ENCODE results near the genes CRYAB, HSPB2, DLAT and IL18.

GRCh38 chr11:110430293-110431003, 700 bp downstream of the FDX1 start:
- RRBS, result 1% methylated on average over 13 of the region's 44 CpGs
CAGE:
- cytosol, long polyA plus RNA, result no peak
- long polyA plus RNA, result no peak
- nucleus, long polyA plus RNA, result no peak

GRCh38 chr11:110456820-110457086, 27.0 kb downstream of the FDX1 start:
- RRBS, result no CpG with 5 or more reads among the region's 2 CpGs
CAGE:
- cytosol, long polyA plus RNA, result no peak
- long polyA plus RNA, result no peak
- nucleus, long polyA plus RNA, result no peak

DNA sequence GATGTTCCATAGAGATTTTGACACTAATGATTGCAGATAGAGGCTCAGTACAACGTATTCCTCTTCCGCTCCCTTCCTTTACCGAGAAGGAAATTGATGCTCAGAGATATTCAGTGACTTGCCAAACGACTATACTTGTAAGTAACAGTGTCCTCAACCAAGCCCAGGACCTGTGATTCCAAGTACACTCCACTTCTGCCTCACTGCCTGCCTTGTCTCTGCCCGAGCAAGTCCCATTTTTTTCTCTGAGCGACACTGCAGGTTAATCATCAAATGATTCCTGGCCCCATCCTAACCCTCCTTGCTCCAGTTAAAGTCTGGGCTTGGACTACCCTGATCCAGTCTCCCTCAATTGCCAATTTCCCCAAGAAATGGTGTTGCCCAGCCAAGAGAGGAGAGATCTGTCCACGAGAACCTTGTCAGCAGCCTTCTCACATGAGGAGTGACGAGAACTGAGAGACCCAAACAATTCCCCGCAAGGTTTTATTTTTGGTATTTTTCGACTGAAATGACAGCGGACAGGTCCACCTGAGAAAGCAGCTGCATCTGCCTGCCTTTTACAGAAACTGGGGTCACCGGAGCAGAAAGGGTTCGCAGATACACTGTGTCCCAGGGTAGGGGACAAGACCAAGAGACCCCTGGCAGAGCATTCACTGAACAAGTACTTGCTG, 11.6 kb downstream of the POU2AF1 start:
- RRBS, result no CpG with 5 or more reads among the region's 13 CpGs
CAGE:
- cytosol, long polyA plus RNA, result no peak
- long polyA plus RNA, result no peak
- nucleus, long polyA plus RNA, result no peak

DNA sequence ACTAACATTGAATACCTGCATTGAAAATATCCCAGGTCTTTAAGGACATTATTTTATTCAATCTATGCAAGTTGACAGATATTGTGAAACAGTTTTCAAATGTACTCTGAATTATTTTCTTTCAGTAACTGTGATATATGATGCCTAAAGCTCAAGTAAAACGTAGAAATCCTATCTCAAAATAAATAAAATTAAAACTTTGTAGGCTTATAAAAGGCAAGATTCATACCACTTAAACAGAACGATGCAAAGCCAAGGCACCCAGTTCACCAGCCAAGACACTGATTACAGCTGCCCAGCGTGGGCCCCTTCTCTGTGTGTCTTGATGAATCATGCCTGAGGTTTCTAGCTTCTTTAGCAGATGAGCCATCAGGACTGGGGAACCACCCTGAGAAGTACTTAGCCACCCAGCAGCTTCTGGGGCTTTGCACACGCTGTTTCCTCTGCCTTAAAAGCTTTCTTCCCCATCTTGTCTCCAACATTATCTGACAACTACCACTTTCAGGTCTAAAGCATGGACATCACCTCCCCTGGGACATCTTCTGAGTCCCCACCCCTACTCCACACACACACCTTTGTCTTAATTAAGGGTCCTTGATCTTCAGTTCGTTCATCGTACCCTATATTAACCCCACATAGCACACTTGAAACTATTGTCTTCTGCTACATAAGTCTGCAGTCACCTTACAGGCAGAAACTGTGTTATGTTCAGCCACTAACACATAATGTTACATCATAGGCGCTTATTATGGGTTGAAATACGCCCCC, 8.8 kb upstream of the LAYN start:
- RRBS, result no CpG with 5 or more reads among the region's 8 CpGs
CAGE:
- cytosol, long polyA plus RNA, result no peak
- long polyA plus RNA, result no peak
- nucleus, long polyA plus RNA, result no peak

GRCh38 chr11:111573912-111575118, 27.9 kb upstream of the SIK2 start:
- RRBS, result no CpG with 5 or more reads among the region's 10 CpGs
CAGE:
- cytosol, long polyA plus RNA, result no peak
- long polyA plus RNA, result no peak
- nucleus, long polyA plus RNA, result no peak

DNA sequence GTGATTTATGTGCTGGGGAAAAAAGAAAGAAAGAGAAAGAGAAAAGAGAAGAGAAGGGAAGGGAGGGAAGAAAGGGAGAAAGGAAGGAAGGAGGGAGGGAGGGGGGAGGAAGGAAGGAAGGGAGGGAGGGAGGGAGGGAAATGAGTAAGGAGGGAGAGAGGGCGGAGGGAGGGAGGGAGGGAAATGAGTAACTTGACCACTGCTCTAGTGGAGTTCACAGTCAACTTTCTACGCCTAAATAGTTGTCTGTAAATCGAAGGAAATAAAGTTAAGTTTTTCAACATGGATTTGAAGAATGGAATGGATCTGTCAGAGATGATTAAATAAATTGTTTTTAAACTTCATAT, 33.0 kb downstream of the SIK2 start:
- RRBS, result no CpG with 5 or more reads among the region's 3 CpGs
CAGE:
- cytosol, long polyA plus RNA, result no peak
- long polyA plus RNA, result no peak
- nucleus, long polyA plus RNA, result no peak

- RRBS, result no CpG with 5 or more reads among the region's 3 CpGs
CAGE:
- cytosol, long polyA plus RNA, result no peak
- long polyA plus RNA, result no peak
- nucleus, long polyA plus RNA, result no peak
Measured at GRCh38 chr11:111663373-111663672, 61.1 kb downstream of the SIK2 start.

GRCh38 chr11:111727215-111727949, 38.8 kb downstream of the PPP2R1B start:
- RRBS, result no CpG with 5 or more reads among the region's 12 CpGs
CAGE:
- cytosol, long polyA plus RNA, result no peak
- long polyA plus RNA, result no peak
- nucleus, long polyA plus RNA, result no peak

DNA sequence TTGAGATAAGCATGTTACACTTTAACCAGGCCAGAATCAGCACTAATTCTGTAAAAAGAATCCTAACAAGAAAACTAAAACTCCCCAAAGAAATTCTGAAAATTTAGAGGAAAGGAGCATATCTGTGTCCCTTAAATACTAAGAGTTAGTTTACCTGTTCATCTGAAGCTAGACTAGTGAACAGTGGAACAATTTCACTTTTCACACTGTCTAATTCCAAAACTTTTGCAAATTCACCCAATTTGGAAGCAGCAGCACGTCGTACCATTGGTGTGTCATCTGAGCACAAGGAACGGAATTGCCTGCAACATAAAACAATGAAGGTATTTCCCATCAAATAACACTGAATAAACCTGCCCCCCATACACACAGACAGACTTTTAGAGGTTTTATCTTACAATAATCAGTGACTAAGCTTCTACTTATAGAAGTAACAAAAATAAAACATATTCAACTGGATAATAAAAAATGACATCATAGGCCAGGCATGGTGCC, 6.5 kb downstream of the PPP2R1B start:
- RRBS, result no CpG with 5 or more reads among the region's 3 CpGs
CAGE:
- cytosol, long polyA plus RNA, result no peak
- long polyA plus RNA, result no peak
- nucleus, long polyA plus RNA, result no peak

- RRBS, result 3% methylated on average over 3 of the region's 18 CpGs
CAGE:
- cytosol, long polyA plus RNA, result start-site peak on the minus strand at chr11:111911970-111912026, 44 and 42 reads in 2 replicates
- long polyA plus RNA, result start-site peak on the minus strand at chr11:111911967-111912026, 35 and 38 reads in 2 replicates
- nucleus, long polyA plus RNA, result start-site peak on the minus strand at chr11:111911767-111911820, 35 and 17 reads in 2 replicates
Measured at GRCh38 chr11:111911298-111912364, at the start of gene CRYAB. CRYAB (minus strand) TSS chr11:111911770.

DNA sequence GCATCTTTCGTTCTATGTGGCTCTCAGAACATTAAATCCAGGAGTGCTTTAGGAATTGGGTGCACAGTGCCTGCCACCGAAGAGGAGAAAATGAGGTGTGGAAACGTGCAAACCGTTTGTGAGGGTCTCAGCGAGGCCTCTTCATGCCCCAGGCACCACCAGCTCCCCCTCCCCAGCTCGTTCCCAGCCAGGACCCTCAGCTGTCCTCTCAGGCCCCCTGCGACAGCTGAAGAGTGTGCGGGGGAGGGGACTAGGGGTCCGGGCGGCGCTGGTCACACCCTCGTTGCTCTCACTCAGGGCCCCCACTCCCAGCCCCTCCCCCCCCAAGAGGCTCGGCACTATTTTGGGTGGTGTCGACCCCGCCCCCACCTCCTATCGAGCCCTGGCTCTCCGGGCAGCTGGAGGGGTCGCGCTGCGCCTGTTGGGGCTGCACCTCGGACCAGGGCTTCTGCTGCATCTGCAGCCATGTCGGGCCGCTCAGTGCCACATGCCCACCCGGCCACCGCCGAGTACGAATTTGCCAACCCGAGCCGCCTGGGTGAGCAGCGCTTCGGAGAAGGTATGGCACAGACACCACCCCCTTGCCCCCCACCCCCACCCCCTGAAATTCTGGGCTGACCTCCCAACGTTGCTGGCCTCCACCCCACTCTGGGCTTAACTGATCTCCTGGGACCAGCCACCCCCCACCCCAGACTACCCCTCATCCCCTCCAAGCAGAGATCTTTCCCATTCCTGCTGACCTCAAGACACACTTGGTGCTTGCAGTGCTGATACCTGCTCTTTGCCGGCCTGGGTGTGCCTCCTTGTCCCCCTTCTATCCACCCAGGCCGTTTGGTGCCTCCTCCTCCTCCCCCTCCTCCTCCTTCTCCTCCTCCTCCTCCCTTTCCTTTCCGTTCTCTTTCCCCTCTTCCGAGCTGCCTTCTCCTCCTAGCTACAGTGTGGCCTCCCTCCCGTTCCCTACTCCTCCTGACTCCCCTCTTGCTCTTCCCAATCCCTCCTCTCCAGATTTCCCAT, at the start of gene HSPB2:
Gene HSPB2, plus strand, starts transcription at position 370 of the 1,014 bp plus-strand sequence.
- RRBS, result 34% methylated on average over 7 of the region's 37 CpGs
CAGE:
- cytosol, long polyA plus RNA, result start-site peak on the plus strand centred at position 894 of the sequence, 51 bp wide, 16 and 18 reads in 2 replicates
- long polyA plus RNA, result start-site peak on the minus strand centred at position 798 of the sequence, 38 bp wide, 30 and 38 reads in 2 replicates
- nucleus, long polyA plus RNA, result no peak

GRCh38 chr11:111913379-111913909, 910 bp downstream of the HSPB2 start:
- RRBS, result no CpG with 5 or more reads among the region's 19 CpGs
CAGE:
- cytosol, long polyA plus RNA, result no peak
- long polyA plus RNA, result no peak
- nucleus, long polyA plus RNA, result no peak

DNA sequence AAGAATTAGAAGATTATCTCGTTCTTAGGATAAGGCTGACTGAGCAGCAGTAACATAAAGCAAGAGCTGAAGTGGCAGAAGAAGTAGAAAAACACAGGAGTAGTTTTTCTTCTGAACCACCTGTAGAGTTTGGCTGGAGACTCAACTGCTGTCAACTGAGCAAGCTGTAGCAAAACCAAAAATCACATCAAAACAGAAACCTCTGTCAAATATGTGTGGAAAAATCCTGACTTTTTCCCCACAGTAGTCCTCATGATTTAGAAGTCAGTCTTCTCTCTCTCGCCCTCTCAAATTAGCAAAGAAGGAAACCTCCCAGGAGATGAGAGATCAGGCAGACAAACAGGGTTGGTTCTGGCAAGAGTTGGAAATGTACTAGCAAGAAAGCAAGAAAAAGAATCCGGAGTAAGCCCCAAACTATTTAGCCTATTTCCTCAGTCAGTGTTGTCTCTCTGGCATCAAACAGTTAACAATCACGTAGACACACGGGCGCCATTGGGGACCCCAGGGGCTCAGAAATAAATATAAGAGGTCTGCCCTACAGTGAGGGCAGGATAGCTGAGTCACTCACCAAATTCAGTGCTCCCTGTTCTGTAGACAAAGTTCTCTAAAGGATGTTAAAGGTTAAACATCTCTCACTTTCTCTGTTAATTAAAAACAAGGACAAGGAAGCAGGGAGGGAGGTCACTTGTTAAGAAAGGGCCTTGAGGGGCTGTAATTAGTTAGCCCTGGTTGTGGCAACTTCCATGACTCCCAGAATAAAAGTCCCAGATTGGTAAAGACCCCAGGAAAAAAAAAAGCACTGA, 4.6 kb downstream of the C11orf52 start:
- RRBS, result no CpG with 5 or more reads among the region's 6 CpGs
CAGE:
- cytosol, long polyA plus RNA, result no peak
- long polyA plus RNA, result no peak
- nucleus, long polyA plus RNA, result start-site peak on the minus strand centred at position 376 of the sequence, 48 bp wide, 6 and 5 reads in 2 replicates

- RRBS, result no CpG with 5 or more reads among the region's 5 CpGs
CAGE:
- cytosol, long polyA plus RNA, result no peak
- long polyA plus RNA, result no peak
- nucleus, long polyA plus RNA, result no peak
Measured at GRCh38 chr11:111944635-111945170, 7.6 kb downstream of the DIXDC1 start.

DNA sequence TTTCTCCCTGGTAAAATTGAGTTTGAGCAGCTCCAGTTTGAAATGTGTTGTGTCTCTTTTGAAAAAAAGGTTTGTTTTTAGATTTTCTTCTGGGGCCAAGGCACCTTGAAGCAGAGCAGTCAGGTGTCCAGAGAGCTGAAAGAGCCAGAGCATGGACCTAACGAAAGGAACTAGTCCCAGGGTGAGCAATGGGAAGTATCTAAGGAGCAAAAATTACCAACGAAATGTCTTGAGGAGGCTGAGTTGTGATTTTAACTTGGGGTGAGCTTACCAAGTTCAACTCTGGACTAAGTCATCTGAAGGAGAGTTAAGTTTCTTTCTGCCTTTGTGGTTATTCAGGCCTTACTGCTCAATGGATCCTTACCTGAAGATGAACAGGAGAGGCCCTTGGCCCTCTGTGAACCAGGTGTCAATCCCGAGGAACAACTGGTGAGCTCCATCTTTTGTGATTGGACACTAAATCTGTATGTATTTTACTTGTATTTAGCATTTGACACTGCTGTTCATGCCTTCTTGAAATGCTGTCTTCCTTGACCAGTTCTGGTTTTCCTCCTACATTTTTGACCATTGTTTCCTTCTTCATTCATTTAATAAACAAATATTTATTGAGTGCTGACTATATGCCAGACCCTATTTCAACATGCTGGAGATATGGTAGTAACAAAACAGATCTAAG, 40.2 kb upstream of the DLAT start:
- RRBS, result no CpG with 5 or more reads among the region's 3 CpGs
CAGE:
- cytosol, long polyA plus RNA, result no peak
- long polyA plus RNA, result no peak
- nucleus, long polyA plus RNA, result no peak

- RRBS, result no CpG with 5 or more reads among the region's 7 CpGs
CAGE:
- cytosol, long polyA plus RNA, result no peak
- long polyA plus RNA, result no peak
- nucleus, long polyA plus RNA, result no peak
Measured at GRCh38 chr11:111993370-111994002, 31.7 kb upstream of the DLAT start.

GRCh38 chr11:112024621-112025753, at the start of gene DLAT:
DLAT (plus strand) TSS chr11:112025408.
- RRBS, result 1% methylated on average over 17 of the region's 81 CpGs
CAGE:
- cytosol, long polyA plus RNA, result start-site peak on the plus strand at chr11:112025390-112025467, 240 and 465 reads in 2 replicates
- long polyA plus RNA, result start-site peak on the plus strand at chr11:112025377-112025475, 198 and 542 reads in 2 replicates
- nucleus, long polyA plus RNA, result no peak

DNA sequence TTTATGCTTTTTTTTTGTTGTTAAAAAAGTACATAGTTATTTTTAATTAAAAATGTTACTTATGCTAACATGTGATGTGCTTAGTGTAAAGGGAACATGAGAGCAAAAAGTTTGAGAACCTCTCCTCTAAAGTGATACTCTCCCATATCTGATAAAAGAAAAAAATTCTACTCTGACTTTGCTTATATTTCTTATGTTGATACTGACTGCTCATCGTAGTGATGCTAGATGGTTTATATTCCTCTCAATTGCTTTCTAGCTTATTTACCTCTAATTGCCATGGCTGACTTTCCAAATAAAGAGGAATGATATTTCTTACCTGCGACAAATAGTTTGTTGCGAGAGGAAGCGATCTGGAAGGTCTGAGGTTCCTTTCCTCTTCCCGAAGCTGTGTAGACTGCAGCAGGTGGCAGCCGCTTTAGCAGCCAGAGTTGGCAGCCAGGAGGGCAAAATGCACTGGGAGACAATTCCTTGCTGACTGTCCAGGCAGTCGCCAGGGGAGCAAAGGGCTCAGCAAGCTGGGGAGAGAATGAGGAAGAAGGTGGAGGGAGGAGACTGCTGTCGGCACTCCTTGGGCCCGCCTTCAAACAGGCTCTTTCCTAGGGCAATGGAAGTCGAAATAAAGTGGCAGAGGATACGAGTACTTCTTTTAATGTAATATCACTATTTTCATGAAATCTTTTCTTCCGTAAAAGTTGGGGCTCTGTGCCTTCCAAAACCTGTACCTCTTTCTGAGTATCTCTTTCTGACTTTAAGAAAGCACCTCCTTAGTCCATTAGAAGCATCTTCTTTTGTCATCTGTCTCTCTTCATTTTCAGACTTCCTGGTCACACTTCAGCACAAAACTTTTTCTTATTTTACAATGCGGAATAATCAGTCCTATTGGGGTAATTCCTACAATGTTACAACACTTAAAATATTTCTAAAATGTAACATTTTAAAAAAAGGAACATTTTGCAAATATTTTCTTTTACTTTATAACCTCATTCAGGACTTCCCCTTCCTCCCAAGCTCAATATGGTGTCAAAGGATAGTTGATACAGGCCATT, at the start of gene IL18:
Gene IL18, minus strand, starts transcription at position 508 of the 1,049 bp plus-strand sequence.
- RRBS, result no CpG with 5 or more reads among the region's 13 CpGs
CAGE:
- cytosol, long polyA plus RNA, result no peak
- long polyA plus RNA, result no peak
- nucleus, long polyA plus RNA, result no peak

- RRBS, result no CpG with 5 or more reads among the region's 9 CpGs
CAGE:
- cytosol, long polyA plus RNA, result no peak
- long polyA plus RNA, result no peak
- nucleus, long polyA plus RNA, result no peak
Measured at GRCh38 chr11:112227657-112229078, 1.9 kb downstream of the PTS start.

- RRBS, result no CpG with 5 or more reads among the region's 19 CpGs
CAGE:
- cytosol, long polyA plus RNA, result no peak
- long polyA plus RNA, result no peak
- nucleus, long polyA plus RNA, result start-site peak on the minus strand at chr11:112255405-112255467, 8 and 17 reads in 2 replicates
Measured at GRCh38 chr11:112255161-112256052, 5.3 kb downstream of the PLET1 start.

Data from IMR-90 (cell line).